Cardiac atrium fibroblast (primary cell): ENCODE data around the gene OSGEPL1.

- RAMPAGE, long total RNA, result no peak
Measured at GRCh38 chr2:181911662-181912186, 20.2 kb downstream of the ITPRID2 start.

- RAMPAGE, long total RNA, result no peak
Measured at GRCh38 chr2:182522126-182522990, 95.5 kb upstream of the PDE1A start.

GRCh38 chr2:182793144-182793368 lies 73.4 kb downstream of the FRZB start:
- RAMPAGE, long total RNA, result no peak

GRCh38 chr2:184765597-184765819 lies 167.2 kb downstream of the ZNF804A start:
- RAMPAGE, long total RNA, result no peak

DNA sequence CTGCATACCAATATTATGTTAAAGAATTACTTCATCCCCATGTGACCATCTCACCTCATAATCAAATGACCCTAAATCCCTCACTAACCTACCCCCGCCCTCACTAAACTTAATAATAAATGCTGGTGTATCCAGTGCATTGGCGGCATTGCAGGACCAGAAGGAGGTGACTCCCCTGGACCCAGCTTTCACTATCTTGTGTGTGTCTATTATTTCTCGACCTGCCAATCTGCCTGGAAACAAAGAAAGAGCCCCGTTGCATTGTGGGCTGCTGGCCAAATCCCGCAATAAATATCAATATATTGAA lies 462.3 kb upstream of the FSIP2 start:
- RAMPAGE, long total RNA, result no peak

- RAMPAGE, long total RNA, result no peak
Measured at GRCh38 chr2:185289563-185289938, 449.1 kb upstream of the FSIP2 start.

DNA sequence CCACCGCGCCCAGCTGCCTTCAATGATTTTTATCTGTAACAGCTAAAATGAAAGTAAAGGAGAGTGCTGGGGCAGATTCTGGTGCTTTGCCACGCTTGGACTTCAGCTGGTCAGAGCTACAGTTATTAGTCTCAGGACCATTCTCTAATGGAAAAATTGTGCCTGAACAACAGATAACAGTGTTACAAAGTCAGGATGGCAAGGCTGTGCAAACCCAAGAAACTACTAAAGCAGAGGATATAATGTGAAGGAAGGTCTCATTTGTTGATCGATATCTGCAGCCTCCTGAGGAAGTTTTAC lies 102.7 kb upstream of the ZSWIM2 start:
- RAMPAGE, long total RNA, result no peak

DNA sequence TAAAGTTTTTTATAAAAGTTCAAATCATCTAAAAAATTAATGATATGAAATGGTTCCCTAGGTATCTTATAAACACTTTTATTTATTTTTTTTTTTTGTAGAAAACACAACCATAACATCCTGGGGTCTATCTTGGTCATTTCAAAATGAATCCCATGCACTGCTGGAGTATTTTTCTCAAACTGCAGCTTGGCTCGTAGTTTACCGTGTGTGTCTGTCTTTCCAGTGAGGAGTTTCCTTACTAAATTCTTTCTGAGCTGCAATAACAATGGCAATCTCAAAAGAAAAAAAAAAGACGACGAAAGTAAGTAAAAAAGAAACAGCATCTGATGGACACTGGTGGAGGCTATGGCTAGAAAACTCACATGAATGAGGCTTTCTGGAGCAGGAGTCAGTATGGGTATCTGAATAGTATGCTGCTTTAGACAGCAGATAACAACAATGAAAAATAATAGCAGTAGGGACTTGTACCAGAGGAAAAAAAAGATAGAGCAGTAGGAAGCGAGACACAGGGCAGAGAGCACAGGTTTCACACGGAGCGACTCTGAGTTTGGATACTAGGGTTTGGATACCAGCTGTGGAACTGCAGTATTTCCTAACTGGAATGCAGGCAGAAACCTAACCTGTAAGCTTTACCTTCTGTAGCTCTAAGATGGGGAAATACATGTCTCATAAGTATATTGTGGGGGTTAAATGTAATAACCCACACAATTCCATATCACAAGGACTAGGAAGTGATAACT lies 43.5 kb downstream of the CALCRL start:
- RAMPAGE, long total RNA, result no peak

GRCh38 chr2:187550858-187551538 lies 3.2 kb downstream of the TFPI start:
- RAMPAGE, long total RNA, result no peak

DNA sequence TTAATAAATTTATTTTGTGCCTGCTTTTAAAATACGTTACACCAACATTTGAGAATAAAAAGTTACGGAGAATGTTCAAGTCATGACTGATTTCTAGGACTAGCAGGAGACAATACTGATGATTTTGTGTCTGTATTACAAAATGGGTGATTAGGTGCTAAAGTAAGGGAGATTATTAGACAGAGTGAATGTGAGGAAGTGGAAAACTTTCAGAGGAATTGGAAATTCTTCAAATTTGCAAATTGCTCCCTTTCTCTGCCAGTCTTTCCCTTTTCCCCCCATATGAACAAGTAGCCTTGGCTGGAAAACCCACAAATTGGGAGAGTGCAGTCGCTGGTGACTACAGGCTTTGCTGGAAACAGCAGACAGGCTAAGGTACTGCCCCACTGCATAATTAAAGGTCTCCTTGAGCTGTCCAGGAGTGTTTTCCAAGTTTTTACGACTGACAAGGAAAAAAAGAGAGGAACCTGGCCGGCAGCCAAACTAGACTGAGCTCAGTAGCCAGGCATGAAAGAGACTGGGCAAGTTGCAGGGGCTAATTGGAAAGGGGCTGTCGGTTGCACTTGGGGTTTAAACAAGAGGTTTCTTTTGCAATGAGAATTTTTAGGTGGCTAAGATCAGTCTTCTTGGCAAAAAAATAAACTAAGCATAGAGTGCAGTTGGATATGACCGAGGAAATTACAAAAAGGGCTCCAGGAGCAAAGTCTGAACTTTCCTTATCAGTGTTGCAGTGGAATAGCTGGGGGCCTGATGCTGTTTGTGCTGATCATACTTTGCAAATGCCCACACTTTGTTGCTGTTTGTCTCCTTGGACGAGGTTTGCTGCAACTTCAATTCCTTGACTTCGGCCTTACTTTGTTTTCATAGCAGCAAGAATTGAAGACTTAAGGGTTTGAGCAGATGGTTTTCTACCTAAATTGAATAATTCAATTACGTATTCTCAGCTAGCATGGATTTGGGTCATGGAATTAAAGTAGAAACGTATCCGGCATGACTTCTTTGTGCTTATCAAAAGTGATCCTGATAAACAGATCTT lies 2.0 kb downstream of the GULP1 start:
- RAMPAGE, long total RNA, result no peak

DNA sequence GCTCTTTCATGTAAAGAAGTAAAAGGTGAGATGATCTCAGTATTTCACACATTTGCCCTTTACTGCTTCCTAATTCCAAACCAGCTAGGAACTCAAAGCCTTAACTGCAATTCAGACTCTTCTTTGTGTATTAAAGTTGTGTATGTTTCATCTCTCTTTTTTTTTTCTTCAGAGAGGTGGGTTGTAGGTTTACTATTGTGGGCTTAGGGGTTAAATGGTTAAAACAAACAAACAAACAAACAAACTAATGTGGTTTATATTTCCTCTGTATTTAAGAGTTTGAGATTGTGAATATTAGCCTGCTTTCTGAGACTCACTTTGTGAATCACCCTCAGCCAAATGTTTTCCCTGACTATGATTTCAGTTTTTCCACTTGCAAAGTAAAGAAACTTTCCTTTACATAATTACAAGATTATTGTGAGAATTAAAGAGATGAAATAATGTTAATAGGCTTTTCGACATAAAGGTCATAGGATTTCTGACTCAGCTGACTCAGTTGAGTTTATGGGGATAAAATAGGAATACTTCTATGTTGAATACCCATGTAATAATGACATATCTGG lies 2.8 kb downstream of the GULP1 start:
- RAMPAGE, long total RNA, result no peak

DNA sequence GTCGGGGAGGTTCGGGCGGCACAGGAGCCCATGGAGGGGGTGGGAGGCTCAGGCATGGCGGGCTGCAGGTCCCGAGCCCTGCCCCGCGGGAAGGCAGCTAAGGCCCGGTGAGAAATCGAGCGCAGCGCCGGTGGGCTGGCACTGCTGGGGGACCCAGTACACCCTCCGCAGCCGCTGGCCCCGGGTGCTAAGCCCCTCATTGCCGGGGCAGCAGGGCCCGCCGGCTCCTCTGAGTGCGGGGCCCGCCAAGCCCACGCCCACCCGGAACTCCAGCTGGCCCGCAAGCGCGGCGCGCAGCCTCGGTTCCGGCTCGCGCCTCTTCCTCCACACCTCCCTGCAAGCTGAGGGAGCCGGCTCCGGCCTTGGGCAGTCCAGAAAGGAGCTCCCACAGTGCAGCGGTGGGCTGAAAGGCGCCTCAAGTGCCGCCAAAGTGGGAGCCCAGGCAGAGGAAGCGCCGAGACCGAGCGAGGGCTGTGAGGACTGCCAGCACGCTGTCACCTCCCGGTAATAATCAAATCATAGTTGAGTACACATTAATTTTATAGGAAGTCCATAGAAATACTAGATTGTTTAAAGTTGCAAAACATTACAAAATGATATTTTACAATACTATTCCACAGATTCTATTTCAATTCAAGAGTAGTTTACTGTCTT lies 314.9 kb downstream of the GULP1 start:
- RAMPAGE, long total RNA, result no peak

DNA sequence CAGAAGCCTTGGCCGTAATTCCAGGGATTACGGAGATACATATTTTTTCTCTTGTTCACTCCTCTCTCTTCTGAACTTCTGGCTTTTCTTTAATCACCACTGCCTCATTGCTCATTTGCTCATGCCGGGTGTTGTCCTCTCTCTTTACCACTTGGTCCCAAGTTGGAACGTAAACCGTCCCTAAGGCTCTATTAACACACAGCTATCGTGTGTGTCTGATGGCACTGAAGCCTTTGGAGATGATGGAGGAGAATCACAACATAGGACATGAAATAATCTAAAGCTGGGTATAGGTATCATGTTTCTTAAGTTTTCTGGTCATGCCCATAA lies 188.6 kb upstream of the COL3A1 start:
- RAMPAGE, long total RNA, result no peak

- RAMPAGE, long total RNA, result no peak
Measured at GRCh38 chr2:188902984-188903238, 71.3 kb upstream of the COL3A1 start.

- RAMPAGE, long total RNA, result no peak
Measured at GRCh38 chr2:189092813-189093358, 86.7 kb downstream of the COL5A2 start.

GRCh38 chr2:189222319-189222919 lies 42.9 kb upstream of the COL5A2 start:
- RAMPAGE, long total RNA, result no peak

GRCh38 chr2:189304452-189304774 lies 124.9 kb upstream of the COL5A2 start:
- RAMPAGE, long total RNA, result no peak

GRCh38 chr2:189581853-189582505 lies 1.4 kb upstream of the SLC40A1 start:
- RAMPAGE, long total RNA, result no peak

GRCh38 chr2:189675570-189676041 lies 1.1 kb downstream of the ANKAR start:
- RAMPAGE, long total RNA, result no peak

DNA sequence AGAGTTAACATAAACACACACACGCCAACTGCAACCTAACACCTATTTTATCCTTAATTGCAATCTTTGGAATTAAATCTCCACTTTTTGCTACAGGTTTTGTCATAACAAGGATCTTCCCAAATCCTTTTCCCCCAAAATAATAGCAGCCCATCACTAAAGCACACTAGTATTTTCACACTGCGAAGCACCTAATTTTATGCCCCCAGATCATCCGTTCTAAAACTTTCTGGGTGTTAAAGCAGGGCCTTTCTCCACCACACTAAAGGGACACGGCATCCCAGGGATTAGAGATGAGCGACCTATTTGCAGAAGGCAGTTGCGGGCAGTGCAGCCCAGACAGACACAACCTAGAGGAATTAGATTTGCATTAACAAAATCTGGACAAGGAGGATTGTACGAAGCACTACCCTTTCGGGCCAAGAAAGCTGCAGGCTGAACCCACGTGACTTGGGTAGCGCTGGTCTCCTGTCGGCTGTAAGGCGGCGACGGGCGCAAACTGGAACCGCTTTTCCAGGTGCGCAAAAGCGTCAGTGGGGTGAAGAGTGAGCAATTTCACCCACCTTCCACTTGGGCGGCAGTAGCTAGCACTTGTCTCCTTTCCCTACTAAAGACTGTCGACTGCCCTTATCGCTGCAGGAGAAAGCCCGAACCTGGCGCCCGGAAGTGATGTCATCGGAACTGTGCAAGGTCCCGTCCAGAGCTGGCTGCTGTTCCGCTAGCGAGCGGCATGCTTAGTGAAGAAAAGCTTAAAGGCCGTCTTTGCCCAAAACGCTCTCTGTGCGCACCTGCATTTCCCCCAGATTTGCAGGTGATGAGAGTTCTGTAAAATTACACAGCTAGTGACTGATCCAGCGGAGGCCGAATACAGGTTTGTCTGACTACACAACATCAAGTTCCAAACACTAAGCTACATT lies at the start of gene OSGEPL1:
Gene OSGEPL1 (minus strand): TSS at position 671 of the 917 bp plus-strand sequence.
- RAMPAGE, long total RNA, result no peak